ENCODE results near the genes AADACL4, PRAMEF7 and PRAMEF20.

DNA sequence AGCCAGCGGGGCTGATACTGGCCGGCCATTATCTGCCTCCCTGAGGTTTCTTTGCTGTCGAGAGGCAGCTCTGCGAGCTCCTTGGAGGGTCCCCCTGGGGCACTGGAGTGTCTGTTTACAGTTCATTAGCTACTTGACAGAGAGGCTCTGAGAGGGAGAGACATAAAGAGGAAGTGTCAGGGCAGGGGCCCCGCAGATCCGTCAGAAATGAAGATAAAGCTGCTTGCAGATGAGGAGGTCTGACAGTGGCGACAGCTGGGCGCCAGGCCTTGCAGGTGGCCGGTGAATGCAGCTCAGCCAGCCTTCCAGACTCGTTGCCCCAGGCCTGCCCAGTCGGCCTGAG, 84.6 kb downstream of the DISP3 start:
- RRBS, result 3% methylated on average over 3 of the region's 11 CpGs

GRCh38 chr1:11754063-11754941, 7.7 kb upstream of the C1orf167 start:
- RRBS, result no CpG with 5 or more reads among the region's 10 CpGs

GRCh38 chr1:11788487-11789333, 17.1 kb downstream of the MTHFR start:
- RRBS, result no CpG with 5 or more reads among the region's 16 CpGs

DNA sequence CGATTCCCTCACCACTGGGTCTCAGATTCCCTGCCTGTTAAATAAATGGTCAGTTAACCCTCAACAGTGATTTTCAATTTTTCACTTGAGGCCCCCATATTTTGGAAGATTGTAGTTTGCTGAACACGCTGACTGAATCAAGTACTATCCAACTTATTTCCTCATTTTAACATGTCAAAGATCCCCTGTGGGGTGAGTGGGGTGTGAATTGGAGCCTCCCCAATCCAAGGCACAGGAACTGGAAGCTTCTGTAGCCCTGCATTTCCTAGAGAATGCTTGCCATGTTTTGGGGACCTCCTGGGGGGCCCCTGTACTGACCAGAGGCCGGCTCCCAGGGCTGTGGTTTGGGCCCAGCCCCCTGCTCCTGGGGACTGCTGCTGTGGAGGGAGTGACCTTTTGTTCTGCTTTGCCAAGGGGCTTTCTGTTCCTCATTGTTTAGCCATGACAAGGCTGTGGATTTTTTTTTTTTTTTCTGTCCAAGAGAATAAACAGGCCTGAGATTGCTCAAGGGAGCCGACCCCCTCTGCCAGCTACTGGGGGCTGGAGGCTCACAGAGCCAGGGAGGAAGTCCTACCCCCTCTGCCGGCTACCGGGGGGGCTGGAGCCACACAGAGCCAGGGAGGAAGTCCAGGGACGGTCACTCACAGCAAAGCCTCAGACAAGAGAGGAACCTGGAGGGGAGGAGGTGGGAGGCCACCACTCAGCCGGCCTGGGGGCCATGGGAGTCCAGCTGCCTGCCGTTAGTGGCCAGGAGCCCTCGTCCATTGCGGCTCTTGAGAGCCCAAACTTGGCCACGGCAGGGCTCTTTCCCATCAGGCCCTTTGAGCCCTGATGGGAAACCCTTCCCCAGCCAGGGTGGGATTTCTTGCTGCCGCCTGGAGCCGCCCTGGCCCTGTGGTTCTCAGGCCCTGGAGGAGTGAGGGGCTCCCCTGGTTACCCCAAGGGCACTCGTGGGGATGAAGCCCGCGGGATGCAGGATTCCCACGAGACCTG, 17.4 kb downstream of the TNFRSF1B start:
- RRBS, result no CpG with 5 or more reads among the region's 18 CpGs

DNA sequence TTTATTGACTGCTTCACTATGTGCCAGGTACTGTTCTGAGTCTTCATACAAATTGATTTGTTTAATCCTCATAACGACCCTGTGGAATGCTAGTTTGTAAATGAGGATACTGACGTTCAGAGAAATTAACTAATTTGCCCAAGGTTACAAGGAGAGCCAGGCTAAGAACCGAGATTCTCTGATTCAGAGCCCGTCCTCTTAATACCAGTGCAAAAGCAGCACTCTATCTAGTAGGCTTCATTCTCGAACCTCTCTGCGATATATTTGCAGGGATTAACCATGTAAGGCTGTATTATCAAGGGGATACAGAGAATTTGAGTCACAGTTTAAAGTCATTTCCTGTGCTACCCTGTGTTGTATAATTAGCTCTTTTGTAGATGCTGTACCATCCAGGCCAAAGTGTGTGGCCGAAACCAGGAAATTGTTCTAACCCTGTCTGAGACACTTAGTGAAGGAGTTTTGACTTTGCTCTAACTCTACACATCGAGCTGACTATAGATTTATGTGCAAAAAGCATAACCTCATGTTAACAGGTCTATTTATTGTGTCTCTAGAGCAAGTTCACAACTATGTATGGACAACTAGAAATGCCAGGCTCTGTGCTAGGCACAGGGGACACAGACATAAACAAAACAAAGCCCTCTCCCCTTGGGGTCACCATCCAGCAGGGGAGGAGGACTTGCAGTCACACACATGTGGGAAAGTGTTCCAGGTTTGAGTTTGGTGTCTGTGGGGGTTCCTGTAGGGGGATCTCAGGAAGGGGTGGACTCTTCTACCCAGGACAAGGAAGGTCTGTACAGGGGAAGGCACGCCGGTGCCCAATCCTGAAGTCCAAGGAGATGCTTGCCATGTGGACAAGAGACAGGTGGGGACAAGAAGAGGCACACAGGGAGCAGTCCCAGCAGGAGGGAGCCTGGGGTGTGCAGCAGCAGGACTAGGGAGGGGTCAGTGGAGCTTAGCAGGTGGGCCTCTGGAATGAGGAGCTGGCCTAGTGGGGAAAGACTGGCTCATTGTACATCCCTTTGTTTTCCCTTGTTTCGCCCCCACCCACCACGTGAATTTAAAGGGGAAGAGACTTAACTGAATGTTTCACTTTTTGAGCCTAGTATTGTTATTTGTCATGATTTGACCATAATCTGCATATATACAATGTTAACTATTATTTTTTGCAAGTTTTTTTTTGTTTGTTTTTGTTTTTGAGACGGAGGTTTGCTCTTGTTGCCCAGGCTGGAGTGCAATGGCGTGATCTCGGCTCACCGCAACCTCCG, 182.1 kb downstream of the DHRS3 start:
- RRBS, result no CpG with 5 or more reads among the region's 17 CpGs

GRCh38 chr1:12454424-12454961, 163.5 kb downstream of the DHRS3 start:
- RRBS, result no CpG with 5 or more reads among the region's 1 CpG

DNA sequence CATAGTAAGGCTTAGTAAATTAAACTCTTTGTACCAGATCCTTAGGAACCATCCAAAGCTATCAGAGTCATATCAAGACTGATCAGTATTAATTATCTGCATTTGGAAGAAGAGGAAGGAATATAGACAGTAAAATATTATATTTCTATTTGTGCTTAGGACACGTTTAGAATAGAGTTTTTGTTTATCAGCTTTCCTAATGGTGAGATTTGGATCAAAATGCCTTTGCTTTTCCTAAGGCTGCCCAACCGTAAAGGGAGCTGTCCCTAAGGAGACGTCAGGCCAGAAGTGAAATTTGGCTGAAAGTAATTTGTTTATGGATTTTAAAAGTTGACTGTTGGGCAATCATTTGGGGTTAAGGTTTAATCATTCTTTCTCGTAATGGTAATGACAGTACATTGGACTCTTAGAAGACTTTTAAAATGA, 160.5 kb downstream of the DHRS3 start:
- RRBS, result no CpG with 5 or more reads among the region's 4 CpGs

DNA sequence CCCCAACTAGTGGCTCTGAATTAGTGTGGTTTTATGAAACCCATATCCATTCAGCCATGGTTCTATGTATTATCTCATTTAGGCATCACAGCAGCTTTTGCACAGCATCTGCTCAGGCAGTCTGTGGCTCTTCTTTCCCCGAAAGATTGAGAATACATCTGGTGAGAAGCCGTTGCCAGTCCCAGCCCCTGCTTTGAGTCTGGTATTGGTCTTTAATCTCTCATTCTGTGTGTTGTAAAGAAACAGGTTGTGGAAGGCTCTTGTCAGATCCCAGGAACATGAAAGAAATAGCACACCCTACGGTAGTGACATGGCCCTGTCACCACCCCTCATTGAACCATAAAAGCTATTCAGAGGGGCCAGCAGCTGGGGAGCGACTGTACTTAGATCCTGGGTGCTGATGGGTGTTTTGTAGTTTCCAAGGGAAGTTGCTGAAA, 145.2 kb downstream of the DHRS3 start:
- RRBS, result no CpG with 5 or more reads among the region's 4 CpGs

- RRBS, result no CpG with 5 or more reads among the region's 3 CpGs
These were observed 142.0 kb downstream of the DHRS3 start for GRCh38 chr1:12476028-12476445.

DNA sequence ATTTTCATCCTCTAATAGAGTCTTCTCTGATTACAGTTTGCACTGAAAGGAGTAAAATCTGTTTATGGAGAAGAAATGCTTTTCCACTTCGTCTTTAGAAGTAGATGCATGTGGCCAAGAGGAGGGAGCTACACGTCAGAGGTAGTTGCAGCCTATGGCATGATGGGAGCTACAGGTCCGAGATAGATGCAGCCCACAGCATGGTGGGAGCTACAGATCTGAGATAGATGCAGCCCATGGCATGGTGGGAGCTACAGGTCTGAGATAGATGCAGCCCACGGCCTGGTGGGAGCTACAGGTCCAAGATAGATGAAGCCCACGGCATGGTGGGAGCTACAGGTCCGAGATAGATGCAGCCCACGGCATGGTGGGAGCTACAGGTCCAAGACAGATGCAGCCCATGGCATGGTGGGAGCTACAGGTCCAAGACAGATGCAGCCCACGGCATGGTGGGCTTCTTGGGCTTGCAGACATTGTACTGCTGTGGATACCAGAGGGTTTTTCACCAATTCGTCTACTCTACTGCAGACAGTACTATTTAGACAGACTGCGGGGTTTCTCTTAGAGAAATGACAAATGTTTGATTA, 127.5 kb downstream of the DHRS3 start:
- RRBS, result no CpG with 5 or more reads among the region's 10 CpGs

DNA sequence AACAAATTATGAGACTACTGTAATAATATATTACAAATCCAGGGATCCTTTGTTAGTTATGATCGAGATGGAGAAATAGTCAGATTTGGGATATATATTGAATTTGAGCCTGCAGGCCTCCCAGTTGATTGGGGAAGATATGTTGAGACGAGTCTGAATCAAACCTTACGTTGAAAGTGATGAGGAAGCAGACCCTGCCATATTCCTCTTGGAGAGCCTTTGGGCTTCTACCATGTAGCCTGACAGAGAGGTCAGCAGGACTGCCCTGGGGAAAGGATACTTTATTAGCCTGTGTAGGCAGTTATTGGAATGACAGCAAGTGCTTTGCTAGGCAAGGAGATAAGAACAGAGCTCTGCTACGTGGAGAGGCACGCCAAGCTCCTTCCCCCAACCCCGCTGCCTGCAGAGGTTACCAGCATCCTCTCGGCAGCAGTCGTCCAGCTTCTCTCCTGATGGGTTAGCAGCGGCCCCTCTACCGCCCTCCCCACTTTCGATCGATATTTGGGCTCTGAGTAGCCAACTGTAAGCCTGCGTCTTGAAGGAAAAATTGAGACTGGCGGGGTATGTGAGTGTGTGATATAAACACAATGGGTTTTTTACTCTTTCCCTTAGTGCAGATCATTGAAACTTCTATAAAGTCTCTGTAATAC, 122.4 kb downstream of the DHRS3 start:
- RRBS, result no CpG with 5 or more reads among the region's 14 CpGs

- RRBS, result no CpG with 5 or more reads among the region's 7 CpGs
These were observed 88.7 kb downstream of the DHRS3 start for GRCh38 chr1:12529180-12529922.

- RRBS, result 33% methylated on average over 2 of the region's 28 CpGs
These were observed 69.1 kb downstream of the DHRS3 start for GRCh38 chr1:12548809-12549384.

DNA sequence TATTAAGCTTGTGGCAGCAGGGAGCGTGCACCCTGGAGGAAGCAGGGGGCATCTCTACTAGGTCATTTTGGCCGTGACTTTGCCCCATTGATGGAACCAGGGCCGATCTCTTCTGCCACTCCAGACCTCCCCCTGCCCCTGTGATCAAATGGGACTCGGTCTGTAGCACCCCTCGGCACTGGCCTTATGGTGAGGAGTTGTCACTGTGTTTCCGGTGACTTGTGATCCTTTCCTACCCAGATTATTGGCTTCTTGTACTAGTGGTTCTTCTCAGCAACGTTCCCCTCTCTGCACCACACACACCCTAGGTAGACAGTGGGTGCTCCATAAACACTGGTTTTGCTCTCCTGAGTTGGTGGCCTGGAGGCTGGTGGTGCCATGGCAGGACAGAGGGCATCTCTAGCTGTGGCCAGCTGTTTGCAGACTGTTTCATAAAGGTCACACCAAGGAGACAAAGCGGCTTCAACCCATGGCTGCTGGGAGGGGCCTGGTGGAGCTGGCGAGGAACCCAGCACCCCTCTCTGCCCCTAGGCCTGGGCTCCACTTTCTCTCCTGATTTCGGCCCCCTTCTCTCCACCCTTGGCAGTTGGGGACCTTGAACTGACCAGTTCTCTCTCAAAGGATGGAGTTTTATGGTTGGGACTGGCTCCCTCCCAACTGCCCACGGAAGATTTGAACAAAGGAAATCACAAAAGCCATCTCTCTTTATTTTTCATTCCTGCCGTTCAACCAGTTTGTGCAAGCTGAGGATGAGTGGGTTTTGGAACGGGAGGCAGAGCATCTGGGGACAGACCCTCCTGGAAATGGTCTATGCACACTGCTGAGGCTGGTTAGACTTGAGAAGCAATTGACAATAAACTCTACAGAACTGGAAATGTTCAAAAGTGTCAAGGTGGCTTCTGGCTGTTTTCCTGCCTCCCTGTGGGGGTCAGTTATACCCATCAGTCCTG, 50.5 kb downstream of the DHRS3 start:
- RRBS, result no CpG with 5 or more reads among the region's 13 CpGs

- RRBS, result no CpG with 5 or more reads among the region's 14 CpGs
These were observed 24.3 kb downstream of the DHRS3 start for GRCh38 chr1:12593325-12594426.

- RRBS, result no CpG with 5 or more reads among the region's 8 CpGs
These were observed at the start of gene AADACL4 for GRCh38 chr1:12643878-12644616. Gene AADACL4, plus strand, starts transcription at chr1:12644085.

- RRBS, result no CpG with 5 or more reads among the region's 9 CpGs
These were observed 13.7 kb downstream of the AADACL4 start for GRCh38 chr1:12657432-12658072.

GRCh38 chr1:12810827-12811537, 19.8 kb downstream of the PRAMEF1 start:
- RRBS, result no CpG with 5 or more reads among the region's 5 CpGs

- RRBS, result no CpG with 5 or more reads among the region's 1 CpG
These were observed at the start of gene PRAMEF7 for GRCh38 chr1:12916370-12916707. Gene PRAMEF7, plus strand, starts transcription at chr1:12916610.

DNA sequence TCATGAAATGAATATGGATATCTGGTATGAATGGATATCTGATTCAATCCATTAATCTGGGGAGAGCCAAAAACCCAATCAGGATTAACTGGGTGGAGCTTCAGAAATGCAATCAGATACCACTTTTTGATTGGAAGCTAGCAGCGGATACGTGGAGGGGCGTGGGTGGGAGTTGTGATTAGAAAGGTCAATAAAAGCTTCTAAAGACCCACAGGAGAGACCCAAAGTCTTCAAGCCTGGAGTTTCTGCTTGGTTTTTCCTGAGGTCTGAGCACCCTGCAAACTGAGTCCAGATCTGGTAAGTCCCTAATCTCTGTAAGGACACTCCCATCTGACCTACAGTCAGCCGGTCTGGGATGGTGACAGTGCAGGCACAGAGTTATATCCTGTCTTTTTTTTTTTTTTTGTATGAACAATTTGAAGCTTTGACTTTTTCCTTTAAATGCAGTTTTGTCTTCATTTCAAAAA, at the start of gene PRAMEF20:
Gene PRAMEF20 (plus strand): TSS at position 220 of the 467 bp plus-strand sequence.
- RRBS, result no CpG with 5 or more reads among the region's 4 CpGs

Data from iris pigment epithelial cell (primary cell).